GM23248 (cell line): ENCODE measurements around the gene RESF1.

- RAMPAGE, long total RNA, result no peak
Measured at GRCh38 chr12:31369970-31370773, 44.2 kb upstream of the SINHCAF start.

DNA sequence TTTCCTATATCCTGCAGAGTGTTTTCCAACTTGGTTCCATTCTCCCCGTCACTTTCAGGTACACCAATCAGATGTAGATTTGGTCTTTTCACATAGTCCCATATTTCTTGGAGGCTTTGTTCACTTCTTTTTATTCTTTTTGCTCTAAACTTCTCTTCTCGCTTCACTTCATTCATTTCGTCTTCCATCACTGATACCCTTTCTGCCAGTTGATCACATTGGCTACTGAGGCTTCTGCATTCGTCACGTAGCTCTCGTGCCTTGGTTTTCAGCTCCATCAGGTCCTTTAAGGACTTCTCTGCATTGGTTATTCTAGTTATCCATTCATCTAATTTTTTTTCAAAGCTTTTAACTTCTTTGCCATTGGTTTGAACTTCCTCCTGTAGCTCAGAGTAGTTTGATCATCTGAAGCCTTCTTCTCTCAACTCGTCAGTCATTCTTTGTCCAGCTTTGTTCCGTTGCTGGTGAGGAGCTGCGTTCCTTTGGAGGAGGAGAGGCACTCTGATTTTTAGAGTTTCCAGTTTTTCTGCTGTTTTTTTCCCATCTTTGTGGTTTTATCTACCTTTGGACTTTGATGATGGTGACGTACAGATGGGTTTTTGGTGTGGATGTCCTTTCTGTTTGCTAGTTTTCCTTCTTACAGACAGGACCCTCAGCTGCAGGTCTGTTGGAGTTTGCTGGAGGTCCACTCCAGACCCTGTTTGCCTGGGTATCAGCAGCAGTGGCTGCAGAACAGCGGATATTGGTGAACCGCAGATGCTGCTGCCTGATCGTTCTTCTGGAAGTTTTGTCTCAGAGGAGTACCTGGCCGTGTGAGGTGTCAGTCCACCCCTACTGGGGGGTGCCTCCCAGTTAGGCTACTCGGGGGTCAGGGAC, 36.1 kb downstream of the DENND5B start:
- RAMPAGE, long total RNA, result no peak

DNA sequence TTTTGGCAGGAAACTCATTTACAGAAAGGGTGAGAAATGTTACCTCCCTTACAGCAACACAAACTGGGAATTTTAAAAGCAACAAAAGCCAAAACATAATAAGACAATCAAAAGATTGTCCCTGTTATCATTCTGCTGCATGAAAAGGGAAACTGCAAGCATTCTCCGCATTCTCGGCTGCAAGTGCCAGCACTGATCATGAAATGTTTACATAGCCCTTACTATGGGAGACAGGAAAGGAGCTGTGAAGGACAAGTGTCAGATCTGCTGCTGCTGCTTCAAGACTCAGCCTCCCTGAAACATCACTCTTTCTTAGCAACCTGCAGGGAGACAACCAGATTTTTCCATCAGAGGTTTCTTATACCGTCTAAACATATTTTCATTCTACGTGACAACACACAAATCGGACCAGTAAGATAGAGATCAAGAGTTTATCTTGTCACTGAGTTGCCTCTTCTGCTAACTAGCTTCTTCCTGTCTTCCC, 20.0 kb downstream of the DENND5B start:
- RAMPAGE, long total RNA, result no peak

DNA sequence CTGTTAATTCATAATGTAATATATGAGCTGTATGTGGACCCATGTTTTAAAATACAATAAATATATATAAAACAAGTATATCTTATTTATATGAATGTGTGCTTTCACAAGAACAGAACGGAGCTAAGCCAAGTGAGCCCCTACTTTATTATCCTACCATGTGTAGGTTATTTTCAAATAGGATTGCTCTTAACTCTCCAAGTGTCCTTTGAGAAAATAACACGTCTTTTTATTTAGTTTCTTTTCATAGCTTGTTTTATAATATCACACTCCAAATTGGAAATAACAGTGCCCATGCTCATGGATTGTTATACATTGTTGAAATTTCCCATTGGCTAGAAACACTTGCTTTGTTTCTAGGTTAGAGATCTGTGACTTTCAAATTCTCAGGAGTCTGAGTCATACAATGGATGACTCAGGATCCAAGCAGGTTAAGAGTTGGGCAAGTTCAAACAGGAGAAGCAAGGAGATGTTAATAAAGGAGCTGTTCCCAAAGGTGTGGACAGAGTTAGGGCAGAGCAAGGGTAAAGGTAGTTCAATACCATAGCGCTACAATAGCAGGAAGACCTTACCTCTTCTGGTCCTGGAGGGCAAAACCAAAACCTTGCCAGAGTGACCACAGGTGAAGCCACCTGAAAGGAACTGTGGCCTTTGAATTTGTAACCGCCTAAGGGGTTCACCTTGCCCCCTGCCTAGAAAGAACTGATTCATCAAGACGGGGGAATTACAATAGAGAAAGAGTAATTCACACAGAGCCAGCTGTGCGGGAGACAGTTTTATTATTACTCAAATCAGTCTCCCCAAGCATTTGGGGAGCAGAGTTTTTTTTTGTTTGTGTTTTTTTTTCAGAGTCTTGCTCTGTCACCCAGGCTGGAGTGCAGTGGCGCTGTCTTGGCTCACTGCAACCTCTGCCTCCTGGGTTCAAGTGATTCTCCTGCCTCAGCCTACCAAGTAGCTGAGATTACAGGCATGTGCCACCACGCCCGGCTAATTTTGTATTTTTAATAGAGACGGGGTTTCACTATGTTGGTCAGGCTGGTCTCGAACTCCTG, 4.2 kb upstream of the AMN1 start:
- RAMPAGE, long total RNA, result no peak

DNA sequence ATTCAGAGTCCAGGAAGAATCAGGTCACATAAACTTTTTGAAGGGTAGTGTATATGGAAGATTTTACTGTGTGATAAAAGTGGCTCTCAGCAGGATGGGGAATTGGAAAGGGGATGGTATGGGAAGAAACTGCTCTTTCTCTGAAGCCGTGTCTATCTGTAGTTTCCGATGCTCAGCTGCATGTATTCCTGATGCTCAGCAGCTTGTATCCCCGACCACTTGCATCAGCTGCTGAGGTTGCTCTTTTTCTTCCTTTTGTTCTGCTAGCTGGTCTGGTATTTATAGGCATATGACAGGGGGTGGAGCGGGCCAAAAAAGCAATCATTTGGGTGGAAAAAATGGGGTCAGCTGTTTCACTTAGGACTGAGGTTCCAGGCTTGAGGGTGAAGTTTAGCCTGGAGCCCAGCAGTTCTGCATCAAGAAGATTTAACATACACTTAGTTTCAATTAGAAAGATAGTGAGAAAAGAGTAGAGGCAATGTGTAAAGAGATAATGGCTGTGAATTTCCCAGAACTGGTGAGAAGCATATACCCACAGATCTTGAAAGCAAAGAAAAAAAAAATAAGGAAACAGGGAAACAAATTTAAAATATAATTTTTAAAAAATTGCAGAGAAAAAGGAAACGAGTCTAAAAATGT, 23.6 kb upstream of the AMN1 start:
- RAMPAGE, long total RNA, result no peak

- RAMPAGE, long total RNA, result no peak
Measured at GRCh38 chr12:31797376-31797922, 5.4 kb upstream of the H3-5 start.

DNA sequence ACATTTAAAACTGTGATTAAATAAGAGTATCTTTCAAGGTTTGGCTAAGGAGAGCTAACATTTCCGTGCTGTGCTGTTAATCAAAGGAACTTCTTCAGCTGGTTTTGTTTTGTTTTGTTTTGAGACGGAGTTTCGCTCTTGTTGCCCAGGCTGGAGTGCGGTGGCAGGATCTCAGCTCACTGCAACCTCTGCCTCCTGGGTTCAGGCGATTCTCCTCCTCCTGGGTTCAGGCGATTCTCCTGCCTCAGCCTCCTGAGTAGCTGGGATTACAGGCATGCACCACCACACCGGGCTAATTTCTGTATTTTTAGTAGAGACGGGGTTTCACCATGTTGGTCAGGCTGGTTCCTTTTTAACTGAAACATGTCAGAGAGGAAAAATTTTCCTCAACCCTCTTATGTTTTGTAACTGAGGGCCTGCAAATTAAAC, 30.6 kb upstream of the RESF1 start:
- RAMPAGE, long total RNA, result no peak

- RAMPAGE, long total RNA, result start-site peak on the plus strand at chr12:31959393-31959449, 31 and 93 reads in 2 replicates
Measured at GRCh38 chr12:31959006-31959969, at the start of gene RESF1. RESF1 (plus strand) TSS chr12:31959415.

DNA sequence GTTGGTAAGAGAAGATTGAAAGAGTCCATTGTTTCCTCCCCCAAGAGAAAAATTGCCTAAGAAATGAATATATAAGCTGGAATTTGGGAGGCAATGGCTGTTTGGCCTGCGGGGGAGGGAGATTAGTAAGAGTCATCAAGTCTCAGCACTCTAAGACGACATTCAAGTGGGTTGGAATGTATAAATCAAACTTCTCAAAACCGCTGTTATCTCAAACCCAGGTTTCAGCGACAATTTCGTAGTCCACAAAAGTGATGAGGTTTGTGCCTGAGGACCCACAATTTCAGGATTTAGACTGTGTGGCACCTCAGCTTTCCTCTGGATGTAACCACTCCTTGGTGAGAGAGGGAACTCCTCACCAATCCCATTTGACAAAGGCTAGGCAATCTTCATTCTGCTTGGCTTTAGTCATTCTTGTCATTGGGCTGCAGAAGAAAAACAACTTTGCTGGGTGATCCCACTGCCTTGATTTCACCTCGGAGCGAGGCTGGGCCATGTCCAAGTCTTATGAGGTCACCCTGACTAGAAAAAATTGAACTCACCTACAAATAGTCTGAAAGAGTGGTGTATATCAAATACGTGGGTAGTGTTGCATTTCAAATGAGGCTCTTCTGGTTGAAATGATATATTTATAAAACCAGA, 1.1 kb downstream of the BICD1 start:
- RAMPAGE, long total RNA, result no peak

DNA sequence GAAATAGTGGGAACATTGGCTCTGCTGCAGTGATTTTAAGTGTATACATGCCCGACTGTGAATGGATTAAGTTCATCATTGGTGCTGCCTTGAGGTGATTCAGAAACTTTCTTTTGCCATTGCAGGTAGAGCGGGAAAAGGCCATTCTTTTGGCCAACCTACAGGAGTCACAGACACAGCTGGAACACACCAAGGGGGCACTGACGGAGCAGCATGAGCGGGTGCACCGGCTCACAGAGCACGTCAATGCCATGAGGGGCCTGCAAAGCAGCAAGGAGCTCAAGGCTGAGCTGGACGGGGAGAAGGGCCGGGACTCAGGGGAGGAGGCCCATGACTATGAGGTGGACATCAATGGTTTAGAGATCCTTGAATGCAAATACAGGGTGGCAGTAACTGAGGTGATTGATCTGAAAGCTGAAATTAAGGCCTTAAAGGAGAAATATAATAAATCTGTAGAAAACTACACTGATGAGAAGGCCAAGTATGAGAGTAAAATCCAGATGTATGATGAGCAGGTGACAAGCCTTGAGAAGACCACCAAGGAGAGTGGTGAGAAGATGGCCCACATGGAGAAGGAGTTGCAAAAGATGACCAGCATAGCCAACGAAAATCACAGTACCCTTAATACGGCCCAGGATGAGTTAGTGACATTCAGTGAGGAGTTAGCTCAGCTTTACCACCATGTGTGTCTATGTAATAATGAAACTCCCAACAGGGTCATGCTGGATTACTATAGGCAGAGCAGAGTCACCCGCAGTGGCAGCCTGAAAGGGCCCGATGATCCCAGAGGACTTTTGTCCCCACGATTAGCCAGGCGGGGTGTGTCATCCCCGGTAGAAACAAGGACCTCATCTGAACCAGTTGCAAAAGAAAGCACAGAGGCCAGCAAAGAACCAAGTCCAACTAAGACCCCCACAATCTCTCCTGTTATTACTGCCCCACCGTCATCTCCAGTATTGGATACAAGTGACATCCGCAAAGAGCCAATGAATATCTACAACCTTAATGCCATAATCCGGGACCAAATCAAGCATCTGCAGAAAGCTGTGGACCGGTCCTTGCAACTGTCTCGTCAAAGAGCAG, 71.7 kb upstream of the FGD4 start:
- RAMPAGE, long total RNA, result no peak

DNA sequence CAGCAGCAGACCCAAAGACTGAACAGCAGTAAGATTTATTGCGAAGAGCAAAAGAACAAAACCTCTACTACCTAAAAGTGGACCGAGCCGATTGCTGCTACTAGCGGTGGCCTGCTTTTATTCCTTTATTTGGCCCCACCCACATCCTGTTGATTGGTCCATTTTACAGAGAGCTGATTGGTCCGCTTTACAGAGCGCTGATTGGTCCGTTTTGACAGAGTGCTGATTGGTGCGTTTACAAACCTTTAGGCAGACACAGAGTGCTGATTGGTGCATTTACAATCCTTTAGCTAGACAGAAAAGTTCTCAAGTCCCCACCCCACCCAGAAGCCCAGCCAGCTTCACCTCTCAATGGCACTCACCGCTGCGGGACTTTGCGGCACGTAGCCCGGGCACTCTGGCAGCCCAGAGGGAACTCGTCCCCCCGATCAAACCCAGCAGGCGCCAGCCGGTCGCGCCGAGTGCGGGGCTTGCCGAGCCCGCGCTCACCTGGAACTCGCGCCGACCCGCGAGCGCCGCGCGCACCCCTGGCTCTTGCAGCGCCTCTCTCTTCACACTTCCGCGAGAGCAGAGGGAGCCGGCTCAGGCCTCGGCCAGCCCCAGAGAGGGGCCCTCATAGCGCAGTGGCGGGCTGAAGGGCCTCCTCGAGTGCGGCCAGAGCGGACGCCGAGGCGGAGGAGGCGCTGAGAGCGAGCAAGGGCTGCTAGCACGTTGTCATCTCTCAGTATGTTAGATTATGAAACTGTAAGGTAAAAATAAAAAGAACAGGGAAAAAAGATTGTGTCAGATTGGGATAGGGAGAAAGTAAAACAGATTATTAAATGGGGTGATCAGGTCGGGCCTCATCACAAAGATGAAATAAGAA, 8.6 kb upstream of the FGD4 start:
- RAMPAGE, long total RNA, result no peak

GRCh38 chr12:32546909-32547678, 132.0 kb upstream of the DNM1L start:
- RAMPAGE, long total RNA, result no peak

DNA sequence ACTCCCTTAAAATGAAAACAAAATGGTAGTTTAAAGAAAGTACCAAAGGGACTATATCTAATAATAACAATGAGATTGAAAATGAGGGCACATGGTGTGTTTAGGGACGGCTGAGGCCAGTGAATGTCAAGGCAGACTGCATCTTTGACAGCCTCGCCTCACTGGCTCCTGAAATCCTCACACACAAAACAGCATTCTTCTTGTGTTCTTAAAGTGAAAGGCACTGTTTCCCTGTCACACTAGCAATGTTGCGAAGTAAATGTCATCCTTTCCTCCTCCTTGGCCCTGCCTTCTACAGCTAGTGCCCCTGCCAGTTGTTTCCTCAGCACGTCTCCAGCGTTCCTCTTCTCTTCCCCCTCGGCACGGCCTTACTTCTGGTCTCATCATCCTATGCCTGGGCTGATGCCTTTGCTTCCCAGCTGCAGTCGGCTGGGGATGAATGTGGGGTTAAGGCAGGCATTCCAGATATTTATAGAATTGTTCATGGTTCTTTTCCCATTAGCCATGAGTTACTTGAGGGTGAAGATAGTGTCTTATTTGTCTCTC, 129.4 kb upstream of the DNM1L start:
- RAMPAGE, long total RNA, result no peak

GRCh38 chr12:32615572-32616082, 63.5 kb upstream of the DNM1L start:
- RAMPAGE, long total RNA, result no peak

DNA sequence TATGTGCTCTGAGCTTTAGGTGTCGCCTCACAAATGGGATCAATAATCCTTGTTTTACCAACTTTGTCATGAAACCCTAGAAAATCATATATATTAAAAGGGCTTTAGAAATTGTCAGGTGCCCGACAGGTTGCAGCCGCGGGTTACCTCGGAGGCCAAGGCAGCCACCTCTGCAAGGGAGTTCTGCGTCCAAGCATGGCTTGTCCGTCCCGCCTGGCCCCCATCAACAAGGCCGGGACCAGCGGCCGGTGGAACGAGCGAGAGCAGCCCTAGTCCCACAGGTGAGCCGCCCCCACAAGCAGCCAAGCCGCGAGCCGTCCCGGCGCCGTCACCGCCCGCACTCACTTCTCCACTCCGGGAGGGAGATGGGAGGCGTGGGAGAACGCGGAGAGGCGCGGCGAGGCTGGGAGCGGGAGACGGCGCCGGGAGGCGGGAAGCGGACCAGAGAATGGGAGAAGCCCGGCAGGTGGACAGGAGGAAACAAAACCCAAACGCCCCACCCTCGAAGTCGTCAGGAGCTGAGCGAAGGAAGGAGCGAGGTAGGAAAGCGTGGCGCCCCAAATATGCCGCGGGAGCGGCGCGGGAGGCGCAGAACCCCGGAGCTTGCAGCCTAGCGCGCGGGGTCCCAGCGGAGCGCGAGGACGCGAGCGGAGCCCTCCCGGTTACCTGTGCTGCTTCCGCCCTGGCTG, 769 bp downstream of the SYT10 start:
- RAMPAGE, long total RNA, result no peak

DNA sequence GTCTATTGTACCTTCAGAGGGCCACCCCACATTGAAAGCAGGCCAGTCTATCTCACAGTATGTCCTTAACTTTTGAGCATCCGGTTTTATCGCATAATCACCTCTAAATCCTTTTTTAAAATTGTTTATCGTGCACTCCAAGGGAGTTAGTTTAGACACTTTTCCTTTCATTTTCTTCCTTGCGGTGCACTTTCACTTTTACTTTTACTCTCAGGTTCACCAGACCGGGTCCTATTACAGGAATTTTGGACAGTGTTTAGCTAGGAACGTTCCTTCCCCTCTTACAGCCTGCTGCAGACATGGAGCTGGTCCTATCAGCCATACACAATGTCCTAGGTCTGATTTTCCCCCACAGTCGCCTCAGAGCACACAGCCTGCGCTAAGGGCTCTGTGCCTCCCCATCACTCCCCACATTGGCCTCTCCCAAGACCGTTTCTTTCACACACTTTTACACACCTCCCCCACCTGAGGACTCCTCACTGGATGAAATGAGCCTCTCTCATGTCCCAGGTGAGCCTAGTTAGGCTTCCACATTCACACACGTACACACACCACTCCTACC, 104.0 kb downstream of the ALG10 start:
- RAMPAGE, long total RNA, result no peak

DNA sequence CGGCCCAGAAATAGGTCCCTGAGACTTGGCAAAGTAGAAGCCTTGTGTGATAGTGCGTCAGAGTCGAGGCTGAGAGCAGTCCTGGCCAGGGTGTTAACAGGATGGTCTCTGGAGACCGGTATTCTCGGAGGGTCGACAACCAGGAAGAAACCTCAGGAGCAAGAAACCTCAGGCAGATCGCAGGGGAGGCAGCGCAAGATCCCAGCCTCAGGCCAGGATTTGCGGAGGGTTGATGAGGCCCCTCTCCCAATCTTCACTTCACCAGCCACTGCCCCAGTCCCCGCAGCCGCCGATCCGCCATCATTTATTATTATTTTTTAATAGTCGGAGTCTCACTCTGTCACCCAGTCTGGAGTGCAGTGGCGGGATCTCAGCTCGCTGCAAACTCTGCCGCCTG, 768.7 kb upstream of the ALG10B start:
- RAMPAGE, long total RNA, result no peak

GRCh38 chr12:38124343-38124826, 192.2 kb upstream of the ALG10B start:
- RAMPAGE, long total RNA, result no peak

GRCh38 chr12:38138247-38139368, 178.0 kb upstream of the ALG10B start:
- RAMPAGE, long total RNA, result no peak

- RAMPAGE, long total RNA, result no peak
Measured at GRCh38 chr12:39340818-39341205, 102.1 kb downstream of the KIF21A start.